SJSA1 (cell line): ENCODE measurements around the genes TBR1, IFIH1, COBLL1 and GALNT3.

GRCh38 chr2:160269157-160269816 lies 69.2 kb upstream of the ITGB6 start:
- RAMPAGE, long total RNA: no peak

DNA sequence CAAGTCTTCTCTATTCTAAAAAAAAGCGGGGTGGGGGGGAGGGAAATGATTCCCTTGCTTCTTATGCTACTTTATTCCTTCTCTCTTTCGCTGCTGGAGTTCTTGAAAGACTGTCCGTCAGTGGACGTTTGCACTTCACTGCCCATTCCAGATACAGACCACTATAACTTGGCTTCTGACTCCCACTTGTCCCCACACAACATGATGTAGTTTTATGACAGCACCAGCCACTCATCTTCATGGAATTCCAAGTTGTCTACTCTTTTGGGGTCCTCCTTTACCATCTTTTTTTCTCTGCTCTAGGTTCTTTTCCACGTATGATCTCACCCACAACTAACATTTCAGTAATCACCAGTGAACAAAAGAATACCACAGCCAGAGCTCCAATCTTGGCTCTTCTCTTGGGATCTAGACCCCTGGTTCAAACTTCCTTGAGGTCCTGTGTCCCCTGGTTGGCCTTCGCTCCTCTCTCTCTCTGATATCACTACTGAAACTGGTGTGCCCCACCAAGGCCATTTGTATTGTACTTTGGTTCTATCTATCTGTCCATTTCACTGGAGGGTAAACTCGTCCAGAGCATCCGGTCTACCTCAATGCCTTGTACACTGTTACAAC lies 70.2 kb downstream of the RBMS1 start:
- RAMPAGE, long total RNA: no peak

- RAMPAGE, long total RNA: no peak
Observed at GRCh38 chr2:160647788-160648849, 154.5 kb upstream of the RBMS1 start.

GRCh38 chr2:161161228-161161642 lies 1.0 kb downstream of the TANK start:
- RAMPAGE, long total RNA: no peak

DNA sequence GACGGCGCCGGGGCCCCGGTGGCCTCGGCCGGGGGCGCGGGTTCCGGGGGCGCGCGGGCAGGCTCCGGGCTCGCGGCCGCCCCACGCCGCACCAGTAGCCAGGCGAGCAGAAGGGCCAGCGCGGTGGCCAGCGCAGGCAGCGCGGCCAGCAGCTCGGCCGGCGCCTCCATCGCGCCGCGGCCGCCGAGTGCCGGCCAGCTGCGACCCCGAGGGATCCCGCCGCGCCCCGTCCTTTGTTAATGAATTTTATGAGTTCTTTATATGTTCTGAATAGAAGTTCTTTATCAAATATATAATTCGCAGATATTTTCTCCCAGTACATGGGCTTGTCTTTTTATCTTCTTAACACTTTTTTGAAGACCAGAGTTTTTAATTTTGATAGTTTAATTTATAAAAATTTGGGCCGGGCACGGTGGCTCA lies 32.9 kb downstream of the PSMD14 start:
- RAMPAGE, long total RNA: no peak

GRCh38 chr2:161415882-161417012 lies at the start of gene TBR1:
TSS of gene TBR1 (plus strand) at chr2:161416297.
- RAMPAGE, long total RNA: no peak

DNA sequence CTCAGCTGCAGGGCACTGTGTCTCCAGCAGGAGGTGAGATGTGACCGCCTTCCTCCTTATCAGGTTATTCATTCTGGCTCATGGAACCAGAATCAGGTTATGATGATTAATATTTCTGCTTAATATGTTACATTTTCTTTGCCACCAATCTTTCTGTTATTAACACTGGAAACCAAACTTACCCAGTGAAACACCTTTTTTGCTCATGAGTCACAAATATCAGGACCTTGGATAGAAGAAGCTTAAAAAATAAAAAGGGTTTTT lies 85.4 kb downstream of the DPP4 start:
- RAMPAGE, long total RNA: no peak

- RAMPAGE, long total RNA: no peak
Observed at GRCh38 chr2:162318372-162318962, at the start of gene IFIH1. TSS of gene IFIH1 (minus strand) at chr2:162318684.

DNA sequence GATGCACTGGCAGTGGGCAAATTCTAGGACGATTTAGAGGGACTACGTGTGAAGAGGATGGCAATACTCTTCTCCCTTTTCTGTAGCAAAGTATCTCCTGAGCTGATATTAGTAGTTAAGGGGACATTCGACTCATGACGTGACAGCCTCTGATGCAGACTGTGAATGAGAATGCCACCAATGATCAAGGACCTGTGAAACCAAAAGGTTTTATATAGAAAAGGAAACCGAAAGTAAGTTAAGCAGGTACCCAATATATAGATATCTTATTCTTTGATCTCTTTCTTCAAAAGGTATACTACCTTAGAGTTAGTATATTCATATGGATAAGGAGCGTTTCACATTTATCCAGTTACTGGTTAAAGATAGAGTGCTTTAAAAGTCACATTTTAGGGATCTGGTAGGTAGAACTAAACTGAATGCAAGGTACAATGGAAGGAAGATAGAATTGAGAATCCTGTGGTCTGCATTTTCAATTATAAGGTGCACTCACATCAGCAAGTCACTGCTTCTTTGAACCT lies 106.4 kb downstream of the KCNH7 start:
- RAMPAGE, long total RNA: no peak

GRCh38 chr2:162943985-162944359 lies 105.4 kb upstream of the KCNH7 start:
- RAMPAGE, long total RNA: no peak

DNA sequence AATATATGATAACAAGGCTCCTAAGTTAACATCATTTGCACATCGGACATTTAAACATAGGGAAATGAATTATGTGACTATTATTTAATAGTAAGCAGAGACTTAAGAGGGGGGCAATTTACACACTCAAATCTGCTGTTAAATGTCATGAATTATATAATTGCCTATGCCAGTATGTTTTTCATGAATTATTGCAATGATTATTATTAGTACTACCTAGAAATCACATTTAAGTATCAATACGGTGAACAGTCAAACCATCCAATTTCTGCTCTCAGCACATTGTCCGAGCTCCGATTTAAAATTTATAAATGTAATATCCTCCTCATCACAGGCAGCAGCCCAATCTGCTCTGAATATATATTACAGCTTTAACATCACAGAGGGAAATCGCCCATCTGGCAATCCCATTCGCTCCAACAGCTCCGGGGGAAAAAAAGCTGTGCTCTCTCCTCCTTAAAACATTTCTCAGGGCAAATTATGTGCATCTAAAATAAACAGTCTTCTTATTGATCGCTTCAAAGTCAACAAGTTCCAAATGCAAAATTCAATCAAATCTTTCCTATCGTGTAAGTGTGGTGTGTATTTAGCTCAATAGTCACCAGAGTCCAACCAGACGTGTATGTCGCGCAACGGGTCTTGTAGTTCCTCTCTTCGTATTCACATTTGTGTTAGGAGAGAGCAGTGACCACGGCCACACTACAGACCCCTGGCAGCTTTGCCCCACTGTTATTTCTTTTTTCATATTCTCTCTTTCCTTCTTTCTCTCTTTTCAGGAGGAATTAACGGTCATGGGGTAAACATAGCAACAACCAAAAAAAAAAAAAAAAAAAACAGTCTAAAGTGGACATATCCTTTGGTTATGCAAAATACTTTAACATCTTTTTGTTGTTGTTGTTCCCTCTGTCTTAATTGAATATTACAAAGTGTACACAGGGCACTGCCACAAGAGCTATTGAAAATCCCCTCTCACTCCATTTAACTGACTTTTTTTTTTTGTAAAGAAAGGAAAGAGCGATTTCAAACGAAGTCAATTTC lies 2.4 kb downstream of the FIGN start:
- RAMPAGE, long total RNA: no peak

DNA sequence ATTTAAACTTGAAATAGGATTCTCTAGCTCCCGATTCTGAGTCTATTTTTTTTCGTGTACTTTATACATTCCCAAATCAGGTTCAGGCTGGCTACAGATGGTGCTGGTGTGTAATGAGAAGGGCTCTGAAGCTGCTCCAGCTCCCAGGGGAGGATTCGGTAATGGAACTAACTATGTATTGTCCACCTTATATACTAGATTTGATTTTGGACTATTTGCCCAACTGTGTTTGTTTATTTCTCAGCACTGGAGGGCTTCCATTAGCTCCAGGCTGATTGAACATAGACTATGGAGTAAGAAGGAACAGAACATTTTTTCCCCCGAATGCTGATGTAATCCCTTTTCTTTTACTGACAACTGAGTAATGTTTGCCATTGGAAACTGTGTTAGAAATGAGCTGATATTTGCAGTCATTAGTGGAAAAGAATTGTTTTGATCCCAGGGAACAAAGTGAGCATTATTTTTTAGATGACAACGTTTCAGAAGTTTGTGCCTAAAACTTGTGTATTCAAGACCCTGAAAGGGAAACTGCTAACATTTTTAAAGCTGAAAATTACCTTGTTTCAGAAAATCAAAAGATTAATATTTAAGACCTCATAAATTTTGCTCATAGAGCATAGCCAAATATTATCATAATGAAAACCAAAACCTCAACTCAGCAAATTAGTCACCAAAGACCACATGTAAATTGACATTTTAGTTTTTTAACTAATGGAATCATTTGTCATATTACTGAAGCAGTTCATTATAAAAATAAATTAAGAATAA lies 274.2 kb upstream of the FIGN start:
- RAMPAGE, long total RNA: no peak

DNA sequence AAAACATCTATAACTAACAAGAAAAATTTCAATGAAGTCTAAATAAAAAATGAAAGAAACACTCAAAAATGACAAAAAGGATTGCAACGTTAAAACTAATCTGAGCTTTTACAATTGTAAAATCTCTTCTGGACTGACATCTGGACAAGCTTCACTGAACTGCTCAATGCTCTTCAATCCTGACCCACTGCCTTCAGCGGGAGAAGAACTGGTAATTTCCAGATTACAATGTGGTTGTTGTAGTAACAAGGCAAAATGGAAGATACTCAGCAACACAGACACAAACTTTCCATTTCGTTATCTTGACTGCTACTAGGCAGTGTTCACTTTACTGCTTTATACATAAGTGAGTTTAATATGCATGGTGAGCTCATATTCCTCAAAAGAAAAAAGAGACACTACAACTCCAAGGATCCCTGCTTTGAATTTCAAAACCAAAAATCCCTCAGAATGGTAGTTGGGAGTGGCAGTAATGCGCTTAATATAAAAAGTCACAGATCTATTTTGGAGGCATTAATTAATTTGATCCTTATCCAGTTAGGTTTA lies 51.9 kb downstream of the GRB14 start:
- RAMPAGE, long total RNA: no peak

- RAMPAGE, long total RNA: no peak
Observed at GRCh38 chr2:164742758-164743348, 98.8 kb downstream of the COBLL1 start.

GRCh38 chr2:164766421-164767010 lies 75.1 kb downstream of the COBLL1 start:
- RAMPAGE, long total RNA: no peak

GRCh38 chr2:164794398-164794868 lies 47.2 kb downstream of the COBLL1 start:
- RAMPAGE, long total RNA: no peak

DNA sequence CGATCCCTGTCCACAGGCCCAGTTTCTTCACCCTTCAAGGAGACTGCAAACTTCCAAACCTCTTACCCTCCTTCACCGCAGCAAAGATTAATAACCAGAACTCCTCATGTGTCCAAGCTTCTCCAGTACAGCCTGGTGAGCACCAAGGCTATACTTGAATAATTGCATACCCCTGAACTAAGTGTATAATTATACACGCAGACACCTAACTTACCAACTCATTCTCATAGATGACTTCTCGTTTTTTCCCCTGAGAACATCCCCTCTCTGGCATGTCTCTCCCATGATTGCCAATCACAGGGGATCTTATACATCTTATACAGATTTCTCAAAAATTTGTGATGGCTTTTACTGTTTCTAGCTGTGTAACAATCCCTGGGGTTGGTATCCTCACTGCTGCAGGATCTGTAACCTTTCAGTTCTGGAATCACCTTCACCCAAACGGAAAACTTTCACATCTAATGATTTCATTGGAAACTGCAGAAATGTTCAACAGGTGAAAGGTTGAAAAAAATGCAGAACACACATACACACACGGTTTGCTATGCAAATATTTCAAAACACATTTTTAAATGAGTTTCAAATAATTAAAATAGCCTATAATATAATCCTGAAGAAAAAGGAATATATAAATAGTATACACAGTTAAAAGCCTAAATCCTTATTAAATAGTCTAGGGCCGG lies 18.1 kb downstream of the COBLL1 start:
- RAMPAGE, long total RNA: no peak

- RAMPAGE, long total RNA: no peak
Observed at GRCh38 chr2:164841656-164842441, at the start of gene COBLL1. TSS of gene COBLL1 (minus strand) at chr2:164841823.

DNA sequence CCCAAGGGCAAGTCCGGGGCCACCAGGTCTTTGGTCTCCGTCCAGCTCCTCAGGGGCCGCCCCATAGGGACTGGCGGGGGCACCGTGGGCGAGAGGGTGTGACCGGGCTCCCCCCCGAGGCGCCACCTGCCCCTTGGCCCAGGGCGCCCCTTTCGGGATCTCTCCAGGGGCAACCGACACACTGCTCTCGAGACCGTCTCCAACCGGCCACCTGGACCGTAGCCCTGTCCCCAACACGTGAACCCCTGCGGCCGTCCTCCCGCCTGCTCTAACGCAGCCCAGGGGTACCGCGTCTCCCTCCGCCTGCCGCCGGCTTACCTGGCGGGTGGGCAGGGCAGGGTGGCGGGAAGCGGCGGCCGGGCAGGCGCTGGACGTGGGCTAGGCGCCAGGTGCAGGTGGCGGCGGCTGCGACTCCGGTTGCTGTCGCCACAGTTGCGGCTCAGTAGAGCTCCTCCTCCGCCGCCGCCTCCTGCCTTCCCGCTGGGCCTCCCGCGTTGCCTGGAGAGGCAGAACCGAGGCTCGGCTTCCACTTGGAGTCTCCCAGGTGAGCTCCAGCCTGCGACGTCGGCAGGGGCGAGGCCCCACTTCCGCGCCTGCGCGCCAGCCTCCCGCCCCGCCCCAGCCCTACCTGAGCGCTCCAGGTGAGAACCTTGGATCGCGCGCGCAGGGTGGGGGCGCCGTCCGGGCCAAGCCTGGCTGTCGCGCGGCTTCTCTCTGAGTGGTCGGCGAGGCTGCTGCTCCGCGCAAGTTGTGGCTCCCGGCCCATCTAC lies at the start of gene GALNT3:
GALNT3 (minus strand) TSS at position 551 of the 770 bp plus-strand sequence.
- RAMPAGE, long total RNA: no peak

GRCh38 chr2:165803181-165803524 lies 9.1 kb upstream of the GALNT3 start:
- RAMPAGE, long total RNA: no peak